ENCODE measurements around a stretch of chr1.

DNA sequence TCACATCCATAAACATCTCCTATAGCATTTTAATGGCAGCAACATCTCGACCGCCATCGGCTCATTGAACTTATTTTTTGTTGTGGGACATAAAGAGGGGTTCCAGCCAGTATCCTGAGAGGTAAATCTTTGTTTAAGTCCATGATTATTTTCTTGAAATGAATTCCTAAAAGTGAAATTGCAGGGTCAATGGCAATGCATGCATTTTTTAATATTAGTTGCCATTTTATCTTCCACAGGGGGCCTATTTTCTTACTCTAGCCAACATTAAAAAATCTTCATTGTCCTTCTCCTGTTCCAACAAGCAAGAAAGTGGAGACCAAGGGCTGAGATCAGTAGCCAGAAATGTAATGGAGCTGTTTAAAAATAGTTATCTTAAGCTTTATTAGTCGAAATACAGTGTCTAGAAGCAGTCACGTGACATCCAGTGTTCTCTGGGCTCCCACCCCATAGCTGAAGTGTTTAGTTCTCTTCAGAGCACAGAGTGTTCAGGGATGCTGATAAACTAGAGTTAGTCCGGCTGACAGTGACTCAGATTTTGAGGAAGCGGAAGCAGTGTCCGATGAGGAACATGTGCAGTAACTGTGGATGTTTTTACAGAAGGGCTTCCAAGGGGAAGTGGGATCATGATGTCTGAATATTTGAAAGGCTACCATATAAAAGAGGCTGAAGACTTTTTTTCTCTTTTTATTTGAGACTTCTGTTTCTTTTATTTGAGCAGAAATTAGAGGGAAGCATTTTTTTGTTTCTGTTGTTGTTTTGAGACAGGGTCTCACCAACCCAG, 123.9 kb downstream of the GALNT2 start:
- PRO-cap: no peak

GRCh38 chr1:230274020-230274600, 152.0 kb downstream of the PGBD5 start:
- PRO-cap: no peak

GRCh38 chr1:230643921-230644640, 1.8 kb downstream of the COG2 start:
- PRO-cap: no peak

DNA sequence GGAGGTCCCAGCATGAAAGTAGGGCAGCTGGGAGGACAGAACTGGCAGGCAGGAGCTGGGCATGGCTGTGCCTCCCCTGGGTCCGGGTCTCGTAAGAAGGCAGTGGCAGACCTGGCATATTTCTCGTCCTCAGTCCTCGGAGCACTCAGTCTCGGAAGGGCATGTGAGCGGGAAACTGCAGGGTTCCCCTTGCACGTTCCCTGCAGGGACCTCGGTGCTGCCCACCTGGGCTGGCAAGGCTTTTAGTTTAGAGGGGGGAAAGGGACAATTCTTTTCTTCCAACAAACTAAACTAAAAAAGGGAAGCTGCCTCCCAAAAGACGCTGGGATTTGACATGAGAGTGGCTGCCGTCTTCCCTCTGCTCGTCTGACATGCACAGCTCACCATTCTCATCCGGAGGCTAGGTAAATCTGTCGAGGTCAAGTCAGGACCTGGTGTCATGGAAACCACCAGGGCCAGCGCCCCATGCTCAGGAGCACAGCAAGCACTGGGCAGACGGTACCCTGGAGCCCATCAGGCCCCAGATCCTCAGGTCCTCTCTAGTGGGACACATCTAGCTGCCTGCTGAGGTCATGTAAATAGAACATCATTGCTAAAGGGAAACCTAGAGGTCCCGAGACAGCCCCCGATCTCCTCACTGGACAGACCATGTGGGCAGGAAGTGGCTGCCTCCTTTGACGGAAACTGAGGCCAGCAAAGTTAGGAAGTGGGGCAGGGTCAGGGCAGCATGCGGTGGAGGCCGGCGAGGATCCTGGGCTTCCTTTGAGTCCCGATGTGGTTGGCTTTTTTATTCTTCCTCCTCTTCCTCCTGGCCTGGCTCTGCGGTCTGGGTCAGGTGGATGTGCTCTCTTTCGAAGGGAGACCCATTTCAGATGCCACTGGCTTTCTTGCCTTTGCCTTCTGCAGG, 6.2 kb downstream of the AGT start:
- PRO-cap: no peak

GRCh38 chr1:230773059-230773535, 25.9 kb downstream of the CAPN9 start:
- PRO-cap: no peak

- PRO-cap: unidirectional peak, plus-strand start at chr1:230867904
Measured at GRCh38 chr1:230867719-230868440, 441 bp downstream of the C1orf198 start.

GRCh38 chr1:231053452-231054231, 13.6 kb upstream of the FAM89A start:
- PRO-cap: no peak

DNA sequence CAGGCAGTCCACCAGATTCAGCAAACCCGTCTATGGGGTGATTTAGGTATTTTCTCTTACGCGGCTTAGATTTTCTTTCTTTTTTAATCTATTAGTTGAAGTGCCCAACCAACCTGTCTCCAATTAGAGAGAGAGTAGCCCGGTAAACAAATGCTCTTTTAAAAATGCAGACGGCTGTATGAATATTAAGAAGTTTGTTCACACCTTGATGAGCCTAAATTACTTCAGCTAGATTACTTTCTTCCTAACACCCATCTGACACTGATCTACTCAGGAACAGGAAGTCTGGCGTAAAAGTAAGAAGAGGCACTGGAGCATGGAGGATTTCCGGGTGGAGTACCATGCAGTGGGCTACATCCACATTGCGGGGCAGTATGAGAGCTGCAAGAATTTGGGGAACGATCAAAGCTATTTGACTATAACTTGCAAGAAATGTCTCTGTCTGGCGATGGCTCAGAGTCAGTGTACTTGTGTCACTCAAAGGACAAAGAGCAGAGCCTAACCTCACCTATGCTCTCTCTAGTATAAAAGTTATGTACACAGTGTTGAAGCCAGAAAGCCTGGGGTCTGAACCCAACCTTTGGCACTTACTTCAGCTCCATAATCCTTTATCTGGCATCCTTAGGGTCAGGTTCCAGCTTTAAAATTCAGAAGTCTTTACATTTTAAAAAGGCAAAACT, 8.1 kb downstream of the C1orf131 start:
- PRO-cap: no peak

DNA sequence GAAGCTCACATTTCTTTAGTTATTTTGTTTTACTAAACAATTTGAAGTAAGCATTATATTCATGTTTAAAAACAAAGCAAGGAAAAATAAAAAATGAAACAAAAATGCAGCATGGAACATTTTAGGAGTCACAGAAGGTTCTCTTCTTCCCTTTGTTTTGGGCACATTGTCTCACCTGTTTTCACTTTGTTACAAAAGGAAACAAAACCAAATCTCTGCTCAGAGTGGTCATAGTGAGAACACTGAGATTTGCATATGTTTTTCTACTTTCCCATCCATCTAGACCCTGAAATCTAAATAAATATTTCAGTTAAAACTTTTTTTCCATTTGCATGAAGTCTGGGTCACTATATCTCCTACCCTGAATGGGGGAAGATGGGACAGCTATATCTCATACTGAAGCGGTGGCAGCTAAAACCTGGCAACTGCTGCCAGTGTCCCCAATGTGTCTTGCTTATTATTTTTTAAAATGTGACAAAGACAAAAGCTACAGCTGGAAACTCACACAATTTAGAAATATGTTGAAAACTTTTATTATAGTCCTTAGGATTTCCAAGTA, 3.5 kb downstream of the EXOC8 start:
- PRO-cap: no peak

GRCh38 chr1:231364197-231364876, 26.2 kb downstream of the SPRTN start:
- PRO-cap: no peak

- PRO-cap: no peak
Measured at GRCh38 chr1:231393578-231394223, 28.4 kb downstream of the EGLN1 start.

GRCh38 chr1:232376491-232376834, 253.5 kb downstream of the SIPA1L2 start:
- PRO-cap: no peak

DNA sequence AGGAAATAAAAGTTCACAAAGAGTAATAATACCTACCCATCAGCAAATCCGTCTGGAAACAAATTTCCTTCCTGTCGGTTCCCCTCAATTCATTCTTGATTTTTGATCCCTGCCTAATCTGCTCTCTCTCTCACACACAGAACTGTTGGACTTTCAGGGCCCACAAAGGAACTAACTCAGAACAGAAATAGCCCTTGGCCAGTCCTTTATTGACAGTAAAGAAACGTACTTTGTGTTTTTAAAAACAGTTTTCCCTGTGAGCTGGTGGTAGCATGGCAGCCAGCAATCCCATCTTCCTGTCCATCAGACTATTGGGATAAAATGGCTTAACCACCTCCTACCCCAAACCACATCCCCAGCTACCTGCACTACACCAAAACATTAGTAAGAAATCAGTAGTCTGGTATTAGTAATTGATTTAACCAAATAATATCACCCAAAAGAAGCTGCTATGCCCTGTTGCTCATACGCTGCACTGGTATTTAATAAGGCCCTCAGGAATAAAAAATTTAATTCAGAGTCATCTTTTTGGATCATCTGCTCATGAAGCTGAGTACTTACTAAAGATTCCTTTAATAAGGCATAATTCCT, 69.9 kb downstream of the SIPA1L2 start:
- PRO-cap: no peak

- PRO-cap: no peak
Measured at GRCh38 chr1:232622334-232622872, 7.5 kb downstream of the SIPA1L2 start.

DNA sequence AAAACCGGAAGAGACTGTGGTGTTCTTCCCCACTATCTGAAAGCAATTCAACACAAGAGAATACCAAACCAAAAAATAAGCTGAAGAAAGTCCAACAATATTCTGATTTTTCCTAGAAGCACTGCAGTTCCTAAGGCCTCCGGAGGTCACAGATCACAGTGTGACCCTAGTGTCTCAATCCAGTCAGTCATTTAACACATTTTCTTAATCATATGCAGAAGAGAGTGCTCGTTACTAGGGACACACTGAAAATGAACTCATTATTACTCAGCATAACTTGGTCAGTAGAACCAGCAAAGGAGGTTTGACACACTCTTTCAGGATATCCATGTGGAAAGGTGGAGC, 5.1 kb downstream of the SIPA1L2 start:
- PRO-cap: no peak

GRCh38 chr1:232965508-232966199, 15.2 kb downstream of the NTPCR start:
- PRO-cap: no peak

GRCh38 chr1:233114903-233115425, 164.6 kb downstream of the NTPCR start:
- PRO-cap: no peak

DNA sequence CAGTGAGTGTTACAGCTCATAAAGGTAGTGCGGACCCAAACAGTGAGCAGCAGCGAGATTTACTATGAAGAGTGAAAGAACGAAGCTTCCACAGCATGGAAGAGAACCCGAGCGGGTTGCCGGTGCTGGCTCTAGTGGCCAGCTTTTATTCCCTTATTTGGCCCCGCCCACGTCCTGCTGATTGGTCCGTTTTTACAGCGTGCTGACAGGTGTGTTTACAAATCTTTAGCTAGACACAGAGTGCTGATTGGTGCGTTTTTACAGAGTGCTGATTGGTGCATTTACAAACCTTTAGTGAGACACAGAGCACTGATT, 68.3 kb downstream of the MAP3K21 start:
- PRO-cap: no peak

DNA sequence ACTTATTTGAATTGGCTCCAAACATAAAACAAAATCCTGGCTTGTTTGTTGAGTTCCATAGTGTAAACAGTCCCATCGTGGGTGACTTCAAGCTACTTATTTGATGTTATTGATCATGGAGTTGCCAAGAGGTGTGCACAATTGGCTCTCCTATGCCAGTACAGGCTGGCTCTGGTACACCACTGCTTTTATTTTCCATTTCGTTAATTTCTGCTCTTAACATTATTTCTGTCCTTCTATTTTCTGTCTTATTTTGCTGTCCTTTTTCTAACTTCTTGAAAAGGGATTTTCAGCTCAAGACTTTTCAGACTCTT, 1.8 kb upstream of the COA6 start:
- PRO-cap: no peak

GRCh38 chr1:234373817-234374356, 631 bp downstream of the COA6 start:
- PRO-cap: no peak